ENCODE data around the gene IQCF2.

DNA sequence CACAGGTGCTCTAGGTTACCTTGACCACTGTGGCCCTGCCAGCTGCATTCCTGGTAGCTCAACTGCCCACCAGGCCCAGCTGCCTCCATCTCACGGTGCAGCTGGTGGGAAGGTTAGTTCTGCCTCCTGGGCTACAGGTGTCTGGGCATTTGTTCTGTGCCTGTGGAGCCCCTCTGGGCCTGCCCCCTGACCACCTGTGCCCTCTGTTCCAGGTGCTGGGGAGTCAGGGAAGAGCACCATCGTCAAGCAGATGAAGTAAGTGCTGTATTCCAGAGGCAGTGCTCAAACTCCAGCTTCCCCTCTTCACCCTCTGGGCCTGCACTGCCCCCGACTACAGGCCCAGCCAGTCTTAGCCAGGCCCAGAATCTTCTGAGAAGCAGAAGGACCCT is 15.9 kb downstream of the GNAI2 start:
- PRO-cap, 4 experiments, result no peak in any of the 4 experiments
- RAMPAGE, long total RNA, 4 experiments, result start-site peak on the plus strand in 1 of 4 experiments, centred at position 239 of the sequence, 259 reads per replicate

DNA sequence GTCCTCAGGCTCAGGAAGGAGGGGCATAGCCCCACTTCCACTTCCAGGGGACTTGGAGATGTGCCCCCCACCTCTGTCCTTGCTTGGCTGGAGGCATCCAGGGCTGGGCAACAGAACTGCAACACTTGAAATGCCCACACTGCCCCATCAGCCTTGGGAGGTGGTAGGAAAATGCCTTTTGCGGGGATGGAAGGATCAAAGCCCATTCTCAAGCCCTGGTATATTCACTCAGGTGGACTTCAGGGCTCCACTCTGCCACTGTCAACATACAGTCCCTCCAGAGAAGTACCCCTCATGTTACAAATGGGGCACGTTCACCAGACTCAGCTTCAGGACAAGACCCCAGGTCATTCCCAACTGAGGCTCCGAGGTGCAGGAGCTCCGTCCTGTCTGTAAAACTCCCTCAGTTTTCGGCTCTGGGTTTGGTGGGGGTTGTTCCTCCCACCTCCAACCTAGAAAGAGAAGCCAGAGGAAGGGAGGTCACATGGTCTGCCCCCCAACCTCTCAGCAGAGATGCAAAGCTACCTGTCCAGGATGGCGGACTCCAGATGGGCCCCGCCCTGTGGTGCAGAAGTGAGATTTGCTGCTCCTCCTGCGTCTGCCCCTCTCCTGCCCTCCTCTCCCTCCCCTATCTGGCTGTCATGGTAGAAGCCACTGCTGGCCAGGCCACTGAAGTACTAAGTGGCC is 2.4 kb upstream of the SEMA3B start:
- PRO-cap, 4 experiments, result peak in 1 of 4 experiments; most common plus-strand start position 460 of the sequence (in 1)
- RAMPAGE, long total RNA, 4 experiments, result no peak in any of the 4 experiments

- PRO-cap, 4 experiments, result peak in 4 of 4 experiments; most common plus-strand start chr3:50267561 (in 1); most common minus-strand start chr3:50267557 (in 4)
- RAMPAGE, long total RNA, 4 experiments, result start-site peak on the plus strand in 1 of 4 experiments, at chr3:50267652-50267677 at its widest, 10 reads per replicate
Measured at GRCh38 chr3:50267271-50267982, 1.5 kb upstream of the SEMA3B start.

DNA sequence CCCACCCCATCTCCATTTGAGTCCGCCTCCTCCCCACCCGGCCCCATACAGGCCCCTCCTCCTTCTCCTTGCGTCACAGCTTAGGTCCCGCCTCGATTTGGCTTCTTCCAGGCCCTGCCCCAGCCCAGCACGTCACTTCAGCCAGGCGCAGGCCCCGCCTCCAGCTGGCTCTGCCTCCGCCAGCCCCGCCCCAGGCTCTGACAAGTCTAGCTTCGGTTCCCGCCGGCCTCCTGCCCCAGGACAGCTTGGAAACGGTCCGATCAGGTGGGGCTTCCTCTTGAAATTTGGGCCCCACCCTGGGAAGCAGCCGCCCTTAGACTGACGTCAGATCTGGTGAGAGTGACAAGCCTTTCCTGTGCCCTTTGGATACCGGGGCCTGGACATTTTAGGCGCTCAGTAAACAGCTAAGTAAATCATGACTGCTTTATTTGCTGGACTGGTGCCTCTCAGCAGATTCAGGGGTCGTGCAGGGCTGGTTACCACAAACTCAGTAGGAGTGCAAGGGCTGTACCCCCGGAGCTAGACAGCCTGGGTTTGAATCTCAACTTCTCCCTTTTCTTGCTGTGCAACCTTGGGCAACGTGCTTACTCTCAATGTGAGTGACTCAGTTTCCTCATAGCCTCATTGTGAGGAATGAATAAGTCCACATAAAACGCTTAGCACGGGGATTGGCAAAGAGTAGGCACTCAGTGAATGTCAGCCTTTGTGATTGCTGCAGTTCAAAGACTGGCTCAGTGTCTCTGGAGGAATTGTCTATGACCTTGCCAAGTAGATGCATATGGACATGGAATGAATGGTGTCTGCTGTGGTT is 484 bp upstream of the HYAL3 start:
- PRO-cap, 4 experiments, result peak in 4 of 4 experiments; most common plus-strand start position 238 of the sequence (in 4)
- RAMPAGE, long total RNA, 4 experiments, result no peak in any of the 4 experiments

DNA sequence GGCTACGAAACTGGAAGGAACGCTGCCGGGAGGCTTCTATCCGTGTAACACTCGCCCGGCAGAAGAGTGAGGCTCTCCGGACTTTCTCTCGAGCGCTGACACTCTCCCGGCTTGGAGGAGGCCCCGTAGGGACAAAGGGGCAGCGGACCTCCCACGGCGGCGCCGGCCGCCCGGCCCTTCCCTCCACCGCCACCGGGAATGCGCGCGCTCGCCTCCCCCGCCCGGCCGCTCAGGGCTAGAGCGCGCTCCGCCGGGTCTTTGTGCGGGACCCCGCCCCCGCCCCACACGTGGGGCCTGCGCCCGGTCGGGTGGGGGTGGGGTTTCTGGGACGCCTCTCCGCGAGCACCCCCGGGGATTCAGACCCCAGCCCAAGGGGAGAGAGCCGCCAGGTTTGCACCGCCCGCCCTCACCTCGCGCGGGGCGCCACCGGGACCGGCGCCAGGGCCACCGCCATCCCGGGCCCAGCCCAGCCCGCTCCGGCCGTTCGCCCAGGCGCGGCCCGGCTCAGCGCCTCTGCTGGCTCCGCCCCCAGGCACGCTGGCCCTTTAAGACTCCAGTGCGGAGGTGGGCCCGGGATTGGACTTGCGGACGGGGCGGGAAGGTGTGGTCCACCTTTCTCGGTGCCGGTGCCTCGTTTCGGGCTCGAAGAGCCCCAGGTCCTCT is 1.5 kb downstream of the HYAL2 start:
- PRO-cap, 4 experiments, result peak in 4 of 4 experiments; most common plus-strand start position 576 of the sequence (in 3); most common minus-strand start position 194 of the sequence (in 2)
- RAMPAGE, long total RNA, 4 experiments, result no peak in any of the 4 experiments

DNA sequence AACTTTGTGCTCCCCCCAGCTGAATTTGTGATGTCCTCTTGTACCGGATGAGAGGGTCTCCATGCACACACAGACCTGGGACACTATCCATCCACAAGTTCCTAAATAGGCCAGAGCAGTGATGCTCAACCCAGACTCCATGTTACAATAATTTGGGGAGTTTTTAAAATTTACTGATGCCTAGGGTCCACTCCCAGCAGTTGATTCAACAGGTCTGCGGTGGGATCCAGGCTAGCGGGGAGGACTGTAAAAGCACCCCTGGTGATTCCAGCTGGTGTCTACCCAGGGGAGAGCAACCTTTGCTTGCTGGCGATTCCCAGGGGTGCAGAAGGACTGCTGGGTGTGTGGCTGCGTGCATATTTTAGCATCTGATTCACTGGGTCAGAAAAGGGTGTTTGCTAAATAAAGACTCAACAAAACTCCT is 928 bp downstream of the RASSF1 start:
- PRO-cap, 4 experiments, result no peak in any of the 4 experiments
- RAMPAGE, long total RNA, 4 experiments, result no peak in any of the 4 experiments

GRCh38 chr3:50583459-50584357 is 14.4 kb downstream of the HEMK1 start:
- PRO-cap, 4 experiments, result no peak in any of the 4 experiments
- RAMPAGE, long total RNA, 4 experiments, result no peak in any of the 4 experiments

- PRO-cap, 4 experiments, result no peak in any of the 4 experiments
- RAMPAGE, long total RNA, 4 experiments, result no peak in any of the 4 experiments
Measured at GRCh38 chr3:50610191-50611236, 1.1 kb downstream of the CISH start.

DNA sequence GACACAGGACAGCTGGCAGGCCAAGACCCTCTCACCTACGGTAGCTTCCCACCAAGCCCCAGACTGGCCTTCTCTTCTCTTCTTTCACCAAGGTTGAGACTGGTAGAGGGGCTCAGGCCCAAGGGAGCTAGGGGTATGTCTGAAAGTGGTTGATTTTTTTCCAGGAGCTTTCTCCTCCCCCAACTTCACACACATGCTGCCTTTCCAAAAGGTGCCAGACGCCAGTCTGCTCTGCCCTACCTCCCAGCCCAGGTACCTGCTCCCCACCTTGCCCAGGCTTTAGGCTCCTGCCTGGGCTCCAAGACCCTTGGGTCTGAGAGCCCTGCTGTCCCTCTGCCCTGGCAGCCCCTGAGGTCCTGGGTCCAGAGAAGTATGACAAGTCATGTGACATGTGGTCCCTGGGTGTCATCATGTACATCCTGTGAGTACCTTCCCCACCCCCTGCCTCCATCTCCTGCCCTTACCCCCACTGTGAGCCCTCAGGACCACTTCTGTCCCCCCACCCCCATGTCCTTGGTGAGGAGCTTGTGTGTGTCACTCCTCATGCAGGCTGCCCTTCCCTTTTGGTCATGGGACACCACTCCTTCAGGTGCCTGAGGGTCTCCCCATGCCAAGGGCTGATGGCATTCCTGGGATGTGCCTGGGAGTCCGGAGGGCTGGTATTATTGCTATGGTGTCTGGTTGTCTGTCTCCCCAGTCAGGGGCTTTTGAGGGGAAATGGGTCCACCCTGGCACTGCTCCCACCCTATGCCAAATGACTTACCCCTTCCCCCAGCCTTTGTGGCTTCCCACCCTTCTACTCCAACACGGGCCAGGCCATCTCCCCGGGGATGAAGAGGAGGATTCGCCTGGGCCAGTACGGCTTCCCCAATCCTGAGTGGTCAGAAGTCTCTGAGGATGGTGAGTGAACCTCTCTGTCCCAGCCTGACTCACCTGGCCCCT is 28.7 kb downstream of the MAPKAPK3 start:
- PRO-cap, 4 experiments, result no peak in any of the 4 experiments
- RAMPAGE, long total RNA, 4 experiments, result no peak in any of the 4 experiments

DNA sequence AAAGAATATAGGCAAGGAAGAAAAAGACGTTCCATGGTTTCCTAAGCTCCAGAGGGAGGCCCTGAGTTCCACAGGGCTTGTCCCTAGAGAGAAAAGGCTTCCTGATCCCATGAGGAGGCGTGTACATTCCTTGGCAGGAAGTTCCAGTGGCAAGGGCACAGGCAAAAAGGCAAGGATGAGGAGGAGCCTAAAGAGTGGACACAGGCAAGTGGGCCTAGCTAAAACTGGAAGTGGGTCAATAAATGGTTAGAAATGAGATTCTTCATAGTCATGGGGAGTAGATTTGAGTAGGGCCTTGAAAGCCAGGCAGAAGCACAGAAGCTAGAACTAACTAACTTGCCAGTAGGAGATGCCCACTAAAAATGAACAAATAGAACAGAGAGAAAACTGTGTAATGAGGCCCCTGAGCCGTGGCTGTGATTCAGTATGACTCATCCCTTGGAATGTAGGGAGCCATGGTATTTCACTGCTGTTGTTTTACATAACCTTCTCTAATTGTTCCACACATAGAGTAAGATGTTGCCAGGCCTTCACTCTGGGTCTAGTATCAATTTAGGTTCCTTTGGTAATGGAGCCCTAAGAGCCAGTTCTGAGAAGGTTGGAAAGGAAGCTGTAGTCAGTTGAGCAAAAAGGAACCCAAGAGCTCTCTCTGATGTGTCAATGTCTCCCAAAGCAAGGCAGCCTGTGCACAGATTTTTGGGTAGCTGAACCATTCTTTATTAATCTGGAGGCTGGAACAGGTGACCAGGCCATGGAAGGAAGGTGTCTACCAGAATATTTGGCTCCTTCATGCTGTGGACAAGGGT is 44.6 kb upstream of the MANF start:
- PRO-cap, 4 experiments, result no peak in any of the 4 experiments
- RAMPAGE, long total RNA, 4 experiments, result no peak in any of the 4 experiments

DNA sequence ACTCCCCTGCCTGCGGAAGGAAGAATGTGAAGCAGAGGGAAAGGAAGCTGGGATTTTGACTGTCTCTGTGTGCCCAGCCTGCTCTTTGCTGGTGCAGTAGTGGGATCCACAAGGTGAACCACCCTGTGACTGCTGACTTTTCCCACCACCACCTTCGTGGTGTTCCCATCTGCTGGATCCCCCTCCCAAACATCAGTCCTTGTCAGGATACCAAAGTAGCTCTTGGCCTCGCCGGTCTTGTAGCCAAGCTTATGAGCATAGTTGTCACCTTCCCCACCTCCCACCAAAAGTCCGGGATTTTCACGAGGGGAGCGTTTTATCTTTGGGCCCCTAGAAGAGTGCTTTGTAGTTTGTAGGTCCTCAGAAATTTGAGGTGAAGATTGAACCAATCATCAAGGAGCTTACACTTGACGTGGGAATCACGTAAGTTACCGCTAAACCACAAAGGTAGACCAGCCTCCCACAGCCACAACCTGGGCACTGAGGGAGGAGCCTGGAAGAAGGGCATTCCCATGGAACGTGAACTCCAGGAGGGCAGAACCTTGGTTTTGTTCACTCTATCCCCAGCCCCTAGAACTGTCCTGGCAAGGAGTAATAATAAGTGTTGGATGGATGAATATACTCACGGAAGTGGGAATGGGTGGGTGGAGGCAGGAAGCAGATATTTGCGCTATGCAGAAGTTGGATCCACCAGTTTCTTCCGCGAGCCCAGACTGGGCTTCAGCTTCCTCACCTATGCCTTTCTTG is 856 bp upstream of the TEX264 start:
- PRO-cap, 4 experiments, result no peak in any of the 4 experiments
- RAMPAGE, long total RNA, 4 experiments, result no peak in any of the 4 experiments

GRCh38 chr3:51861338-51861812 is at the start of gene IQCF2:
TSS of gene IQCF2 (plus strand) at chr3:51861615.
- PRO-cap, 4 experiments, result no peak in any of the 4 experiments
- RAMPAGE, long total RNA, 4 experiments, result no peak in any of the 4 experiments

GRCh38 chr3:51982409-51982734 is 963 bp upstream of the ACY1 start:
- PRO-cap, 4 experiments, result no peak in any of the 4 experiments
- RAMPAGE, long total RNA, 4 experiments, result no peak in any of the 4 experiments

DNA sequence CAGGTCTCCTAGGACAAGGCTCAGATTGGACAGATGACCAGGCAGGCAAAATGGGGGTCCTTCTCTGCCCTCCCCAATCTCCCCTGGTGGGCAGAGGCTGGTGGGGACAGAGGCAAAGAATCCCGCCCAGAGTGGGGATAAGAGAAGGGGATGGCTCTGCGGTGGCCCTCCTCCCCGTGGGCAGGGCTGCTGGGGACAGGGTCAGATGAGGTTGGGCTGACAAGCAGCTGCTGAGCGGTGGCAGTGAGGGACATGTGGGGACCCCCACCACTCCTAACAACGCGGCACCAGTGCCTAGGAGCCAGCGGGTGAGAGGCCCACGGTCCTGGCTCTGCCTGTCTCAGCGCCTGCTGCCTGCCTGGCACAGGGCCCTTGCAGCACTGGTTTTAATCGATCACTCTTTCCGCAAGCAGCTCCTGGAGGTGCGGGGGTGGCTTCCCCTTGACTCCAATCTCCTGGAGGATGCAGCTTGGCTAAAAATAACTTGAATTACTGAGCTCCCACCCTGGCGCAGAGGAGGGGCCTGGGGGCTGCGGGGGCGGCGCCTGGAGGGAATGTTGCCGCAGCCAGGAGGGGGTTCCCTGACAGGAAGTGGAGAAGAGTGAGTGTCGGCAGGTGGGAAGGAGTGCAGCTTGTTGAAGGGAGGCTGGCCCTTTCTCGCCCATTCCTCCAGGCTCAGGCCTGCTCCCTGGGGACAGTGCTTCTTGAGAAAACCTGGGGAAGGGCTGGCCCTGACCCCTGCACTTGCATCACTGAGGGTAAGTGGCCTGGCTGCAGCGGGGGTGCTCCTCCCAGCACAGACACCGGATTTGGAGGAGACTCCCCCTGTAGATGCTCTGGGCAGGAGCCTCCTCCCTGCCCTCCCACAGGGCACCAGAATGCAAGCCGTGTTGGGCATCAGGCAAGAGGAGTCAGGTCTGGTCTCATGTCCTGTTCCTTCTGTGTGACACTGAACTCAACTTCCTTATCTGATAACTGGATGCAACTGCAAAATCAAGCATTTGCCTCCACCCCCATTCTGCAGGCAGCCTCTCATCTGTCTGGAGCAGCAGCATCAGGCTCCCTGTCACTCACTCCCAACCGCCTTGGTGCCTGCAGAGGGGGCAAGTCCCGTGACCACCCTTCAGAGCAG is 10.0 kb upstream of the RPL29 start:
- PRO-cap, 4 experiments, result peak in 3 of 4 experiments; most common minus-strand start position 919 of the sequence (in 2)
- RAMPAGE, long total RNA, 4 experiments, result no peak in any of the 4 experiments

- PRO-cap, 4 experiments, result no peak in any of the 4 experiments
- RAMPAGE, long total RNA, 4 experiments, result no peak in any of the 4 experiments
Measured at GRCh38 chr3:52024992-52025399, 29.3 kb upstream of the RPL29 start.

DNA sequence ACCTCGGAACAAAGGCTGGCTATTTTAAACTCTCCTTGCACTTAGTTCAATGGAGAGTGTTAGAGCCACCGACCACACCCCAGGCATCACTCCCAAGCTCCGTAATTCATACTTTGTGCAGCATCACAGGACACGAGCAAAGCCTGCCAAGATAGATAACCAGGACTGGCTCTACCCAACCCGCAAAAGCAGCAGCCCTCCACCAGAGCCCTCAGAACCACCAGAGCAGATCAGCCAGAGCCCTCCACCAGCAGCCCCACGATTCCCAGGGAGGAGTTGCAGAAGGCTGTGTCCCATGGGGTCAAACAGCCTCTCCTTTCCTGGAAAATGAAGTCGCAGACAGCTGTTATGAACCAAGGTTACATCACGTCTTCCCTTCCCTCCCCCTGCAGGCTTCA is 45.7 kb downstream of the POC1A start:
- PRO-cap, 4 experiments, result no peak in any of the 4 experiments
- RAMPAGE, long total RNA, 4 experiments, result no peak in any of the 4 experiments

GRCh38 chr3:52176711-52177413 is 21.1 kb upstream of the ALAS1 start:
- PRO-cap, 4 experiments, result no peak in any of the 4 experiments
- RAMPAGE, long total RNA, 4 experiments, result no peak in any of the 4 experiments

- PRO-cap, 4 experiments, result no peak in any of the 4 experiments
- RAMPAGE, long total RNA, 4 experiments, result no peak in any of the 4 experiments
Measured at GRCh38 chr3:52188740-52189517, 9.0 kb upstream of the ALAS1 start.

GRCh38 chr3:52208044-52208517 is 10.1 kb downstream of the ALAS1 start:
- PRO-cap, 4 experiments, result no peak in any of the 4 experiments
- RAMPAGE, long total RNA, 4 experiments, result no peak in any of the 4 experiments

DNA sequence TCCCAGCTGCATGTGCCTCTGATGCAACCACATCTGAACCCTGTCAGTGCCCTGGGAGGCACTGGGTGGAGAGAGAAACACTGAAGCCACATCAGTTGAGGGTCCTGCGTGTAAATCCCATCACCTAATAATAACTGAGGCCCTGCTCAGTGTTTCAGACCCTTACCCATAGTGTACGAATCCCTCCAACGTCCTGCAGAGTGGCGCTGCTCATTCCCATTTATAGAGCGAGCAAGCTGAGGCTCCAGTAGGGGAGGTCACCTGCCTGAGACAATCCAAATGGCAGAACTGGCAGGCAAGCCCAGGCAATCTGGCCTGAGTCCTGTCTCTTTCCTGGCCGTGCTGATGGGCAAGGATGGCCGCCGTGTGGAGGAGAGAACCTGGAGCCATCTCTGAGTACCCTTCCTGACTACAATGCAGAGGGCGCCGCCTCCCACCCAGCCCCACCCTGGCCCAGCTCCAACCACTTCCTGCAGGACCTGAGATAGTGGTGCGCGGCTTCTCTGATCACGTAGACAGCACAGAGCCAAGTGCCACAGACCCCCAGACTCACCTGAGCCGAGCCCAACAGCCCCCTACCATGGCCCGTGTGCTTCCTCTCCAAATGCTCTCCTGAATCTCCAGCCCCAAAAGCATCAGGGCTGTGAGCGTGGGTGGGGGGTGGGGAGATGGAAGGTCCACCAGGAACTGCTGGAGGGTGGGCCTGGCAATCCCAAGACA is 7.0 kb downstream of the TLR9 start:
- PRO-cap, 4 experiments, result no peak in any of the 4 experiments
- RAMPAGE, long total RNA, 4 experiments, result no peak in any of the 4 experiments